SUDHL5 (cell line): Measurements from ENCODE around the gene C20orf204.

GRCh38 chr20:63743128-63744097 lies 3.8 kb downstream of the SLC2A4RG start:
- PRO-cap = no peak

GRCh38 chr20:63767532-63767940 lies 28.0 kb downstream of the SLC2A4RG start:
- PRO-cap = no peak

DNA sequence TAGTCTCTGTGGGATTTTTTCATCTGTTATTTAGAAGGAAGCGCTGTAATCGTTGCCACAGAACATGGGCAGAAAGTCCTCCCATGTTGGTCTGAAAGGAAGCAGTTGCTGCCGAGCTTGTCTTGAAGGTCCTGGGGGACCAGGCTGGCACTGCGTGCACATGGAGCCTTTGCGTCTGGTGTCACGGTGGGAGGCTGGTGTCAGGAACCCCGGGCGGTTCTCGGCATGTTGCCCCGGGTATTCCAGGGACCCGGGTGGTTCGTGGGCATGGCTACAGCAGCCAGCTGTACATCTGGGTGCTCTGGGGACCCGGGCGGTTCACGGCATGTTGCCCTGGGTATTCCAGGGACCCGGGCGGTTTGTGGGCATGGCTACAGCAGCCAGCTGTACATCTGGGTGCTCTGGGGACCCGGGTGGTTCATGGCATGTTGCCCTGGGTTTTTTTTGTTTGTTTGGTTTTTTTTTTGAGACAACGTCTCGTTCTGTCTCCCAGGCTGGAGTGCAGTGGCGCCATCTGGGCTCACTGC lies 11.6 kb downstream of the TPD52L2 start:
- PRO-cap = no peak

DNA sequence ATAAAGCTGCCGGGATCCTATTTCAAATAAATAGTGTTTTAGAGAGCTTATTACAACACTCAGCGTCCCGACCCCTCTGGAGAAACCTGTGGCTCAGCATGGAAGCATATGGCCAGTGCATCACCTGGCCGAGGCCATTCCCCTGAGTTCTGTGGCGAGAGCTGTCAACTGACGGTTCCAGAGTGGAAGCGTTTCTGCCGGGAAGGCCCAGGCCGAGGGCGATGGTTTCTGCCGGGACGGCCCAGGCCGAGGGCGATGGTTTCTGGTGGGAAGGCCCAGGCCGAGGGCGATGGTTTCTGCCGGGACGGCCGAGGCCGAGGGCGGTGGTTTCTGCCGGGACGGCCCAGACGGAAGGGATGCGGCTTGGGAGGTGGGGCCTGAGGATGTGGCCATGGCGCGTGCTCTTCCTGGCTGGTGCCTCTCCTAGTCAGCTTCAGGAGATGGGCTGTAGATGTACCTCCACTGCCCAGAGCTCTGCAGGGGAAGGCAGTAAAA lies 12.6 kb downstream of the TPD52L2 start:
- PRO-cap = no peak

DNA sequence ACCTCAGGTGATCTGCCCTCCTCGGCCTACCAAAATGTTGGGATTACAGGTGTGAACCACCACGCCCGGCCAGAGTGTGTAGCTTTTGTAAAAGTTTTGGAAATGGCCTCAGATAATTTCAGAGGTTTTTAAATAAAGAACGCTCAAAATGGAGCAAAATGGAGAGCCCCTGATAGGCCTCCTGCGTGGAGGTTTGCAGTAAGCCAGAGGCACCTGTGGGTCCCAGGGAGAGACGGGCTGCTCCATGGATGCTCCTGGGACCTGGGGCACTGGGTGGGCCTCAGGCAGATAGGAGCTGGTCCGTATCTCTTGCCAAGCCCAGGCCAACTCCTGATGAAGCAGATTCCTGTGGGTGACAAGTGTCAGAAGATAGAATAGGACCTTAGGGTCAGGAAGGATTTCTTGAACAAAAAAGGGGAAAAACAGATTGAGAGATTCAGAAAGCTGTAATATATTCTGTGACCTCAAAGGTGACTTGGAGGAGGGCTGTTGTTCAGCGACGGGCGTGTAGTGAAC lies 20.0 kb downstream of the DNAJC5 start:
- PRO-cap = no peak

GRCh38 chr20:63942198-63943248 lies 13.7 kb downstream of the UCKL1 start:
- PRO-cap = no peak

DNA sequence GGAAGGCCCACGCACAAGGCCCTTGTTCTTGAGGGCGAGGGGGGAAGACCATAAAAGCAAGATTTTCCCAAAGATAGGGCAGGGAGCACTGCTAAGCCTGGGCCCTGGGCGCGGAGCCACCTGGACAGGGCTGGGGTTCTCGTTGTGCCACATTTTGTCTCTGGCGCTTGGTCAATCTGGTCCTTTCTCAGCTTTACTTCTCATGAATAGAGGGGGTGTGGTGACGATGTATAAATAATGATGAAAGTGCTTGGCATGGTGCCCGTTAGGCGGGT lies 4.8 kb downstream of the SAMD10 start:
- PRO-cap = no peak

DNA sequence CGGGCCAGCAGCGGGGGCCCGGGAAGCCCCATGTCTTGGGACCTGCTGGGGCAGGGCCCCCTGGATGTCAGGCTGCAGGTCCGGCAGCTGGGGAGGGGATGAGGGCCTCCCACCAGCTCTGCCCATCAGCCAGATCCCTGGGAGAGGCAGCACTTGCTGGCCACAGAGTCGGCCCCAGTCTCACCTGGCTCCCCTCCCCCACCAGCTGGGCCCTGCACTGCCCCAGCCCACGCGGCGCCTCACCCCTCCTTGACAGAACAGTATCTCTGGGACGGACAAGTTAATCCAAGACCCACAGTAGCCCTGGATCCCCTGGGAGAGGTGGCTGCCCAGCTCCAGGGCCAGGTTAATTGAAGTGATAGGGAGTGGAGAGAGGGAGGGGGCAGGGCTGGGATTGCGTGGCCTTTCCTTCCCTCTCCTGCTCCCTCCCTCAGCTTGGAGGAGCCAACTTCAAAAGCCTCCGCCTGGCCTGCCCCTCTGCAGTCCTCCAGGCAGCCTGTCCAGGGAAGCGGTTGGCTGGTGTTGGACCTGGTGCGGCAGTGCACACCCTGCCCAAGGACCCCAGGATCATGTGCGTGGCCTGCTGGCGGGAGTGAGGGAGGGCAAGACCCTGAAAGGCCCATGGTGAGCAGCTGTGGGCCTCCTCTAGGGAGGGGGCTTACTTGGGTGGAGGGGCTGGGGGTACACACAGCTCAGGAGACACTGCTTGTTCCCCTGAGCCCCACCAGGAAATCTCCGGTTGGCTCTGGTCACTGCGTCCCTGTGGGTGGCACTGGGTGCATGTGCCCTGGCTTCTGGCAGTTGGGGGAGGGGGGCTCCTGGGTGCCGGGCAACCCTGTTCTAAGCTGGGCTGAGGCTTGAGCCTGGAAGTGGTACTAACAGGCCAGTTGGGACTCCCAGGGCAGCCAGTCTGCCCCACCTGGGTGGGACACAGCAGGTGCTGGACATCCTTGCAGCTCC lies at the start of gene C20orf204:
TSS of gene C20orf204 (plus strand) at position 480 of the 960 bp plus-strand sequence.
- PRO-cap = no peak

DNA sequence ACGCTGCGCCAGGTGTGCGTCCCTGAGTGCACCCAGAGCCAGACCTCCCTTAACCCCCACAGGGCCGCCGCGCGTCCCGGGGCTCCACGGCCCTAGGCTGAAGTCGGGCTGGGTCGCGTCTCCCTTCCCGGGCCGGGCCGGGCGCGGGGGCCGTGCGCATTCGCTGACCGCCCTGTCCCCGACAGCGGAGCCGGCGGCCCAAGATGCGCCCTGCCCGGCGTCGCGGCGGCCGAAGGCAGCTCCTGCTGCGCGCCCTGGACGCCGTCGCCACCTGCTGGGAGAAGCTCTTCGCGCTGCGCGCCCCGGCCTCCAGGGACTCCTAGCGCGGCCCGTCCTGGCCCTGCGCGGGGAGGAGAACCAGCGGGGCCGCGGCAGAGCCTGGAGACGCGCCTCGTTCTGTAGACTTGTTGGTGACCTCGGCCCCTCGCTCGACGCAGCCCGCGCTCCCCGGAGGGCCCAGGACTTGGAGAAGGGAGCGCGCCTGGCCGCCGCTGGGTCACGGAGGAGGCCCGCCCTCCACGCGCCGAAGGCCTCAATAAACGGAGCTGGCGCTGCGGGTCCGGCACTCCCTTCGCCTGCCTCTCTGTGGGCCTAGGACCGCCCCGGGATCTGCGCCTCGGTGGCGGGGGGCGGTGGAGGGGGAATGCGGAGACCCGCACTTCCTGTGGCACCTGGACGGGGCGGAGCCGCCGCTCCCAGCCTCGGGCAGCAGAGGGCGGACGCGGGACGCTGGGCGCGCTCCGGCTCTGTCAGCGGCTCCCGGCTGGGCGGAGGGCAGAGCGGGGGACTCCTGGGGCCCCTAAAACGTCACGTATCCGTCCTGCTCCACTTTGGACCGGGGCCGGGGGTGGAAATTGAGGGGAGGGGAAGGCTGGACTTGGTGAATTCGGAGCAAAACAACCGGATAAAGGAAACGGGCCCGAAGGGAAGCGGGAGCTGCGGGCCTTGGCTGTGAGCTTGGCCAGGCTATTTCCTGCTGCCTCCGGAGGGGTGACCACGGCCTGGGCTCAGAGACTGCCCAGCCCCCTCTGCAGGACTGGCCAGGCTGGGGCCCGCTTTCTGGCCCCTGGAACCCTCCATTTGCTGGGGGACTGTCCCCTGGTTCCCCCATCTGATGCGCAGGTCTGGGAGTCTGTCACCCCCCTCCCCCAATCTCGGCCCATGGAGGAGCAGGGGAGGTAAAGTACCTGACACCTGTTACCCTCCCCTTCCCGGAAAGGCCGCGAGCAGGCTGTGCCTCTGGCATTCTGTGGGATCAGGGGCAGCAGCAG lies 2.9 kb downstream of the C20orf204 start:
- PRO-cap = no peak

GRCh38 chr20:64076980-64077704 lies 2.2 kb downstream of the RGS19 start:
- PRO-cap = bidirectional peak, plus-strand start at chr20:64077347, minus-strand start at chr20:64077239

DNA sequence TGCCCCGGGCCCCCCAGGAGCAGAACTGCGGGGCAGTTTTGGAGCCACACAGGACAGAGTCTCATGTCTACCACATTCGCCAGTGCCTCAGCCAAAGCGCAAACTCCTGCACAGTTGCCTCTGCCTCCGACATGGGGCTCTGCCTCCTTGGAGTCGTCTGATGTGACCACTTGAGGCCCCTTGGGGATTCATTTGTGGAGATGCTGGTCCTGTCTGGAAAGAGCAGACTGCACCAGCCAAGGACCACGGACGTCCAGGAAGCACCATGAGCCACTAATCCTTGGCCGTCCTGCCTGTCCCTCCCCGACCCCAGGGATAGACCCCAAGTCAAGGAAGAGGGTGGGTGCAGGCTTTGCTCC lies 41.8 kb upstream of the PCMTD2 start:
- PRO-cap = no peak

GRCh38 chr20:64224228-64224965 lies 31.2 kb upstream of the PCMTD2 start:
- PRO-cap = no peak